HT1080 (cell line): Measurements from ENCODE around the genes EML6 and BCL11A.

RAMPAGE:
- cytosol, long total RNA = no peak
- long total RNA = no peak
- nucleus, long total RNA = no peak
These were observed 90.0 kb upstream of the EML6 start for GRCh38 chr2:54633361-54633944.

DNA sequence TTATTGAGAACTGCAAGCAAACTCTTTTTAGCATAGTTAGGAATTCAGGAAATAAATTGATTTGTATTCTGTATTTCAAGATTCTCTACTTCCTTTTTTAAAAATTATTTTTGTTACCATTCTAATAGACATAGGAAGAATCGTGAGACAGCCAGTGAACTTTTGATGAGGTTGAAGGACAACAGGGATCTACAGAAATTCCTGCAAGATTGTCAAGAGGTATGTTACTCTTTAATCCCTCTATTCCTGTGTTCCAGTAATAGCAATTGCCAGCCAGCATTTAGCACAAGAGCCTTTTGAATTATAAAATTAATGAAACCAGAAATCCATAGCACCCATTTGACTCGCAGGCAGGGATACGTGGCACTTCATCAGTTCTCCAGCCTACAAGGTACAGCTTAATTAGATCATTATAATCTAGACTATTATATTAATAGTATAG, 85.9 kb upstream of the EML6 start:
RAMPAGE:
- cytosol, long total RNA = no peak
- long total RNA = no peak
- nucleus, long total RNA = no peak

DNA sequence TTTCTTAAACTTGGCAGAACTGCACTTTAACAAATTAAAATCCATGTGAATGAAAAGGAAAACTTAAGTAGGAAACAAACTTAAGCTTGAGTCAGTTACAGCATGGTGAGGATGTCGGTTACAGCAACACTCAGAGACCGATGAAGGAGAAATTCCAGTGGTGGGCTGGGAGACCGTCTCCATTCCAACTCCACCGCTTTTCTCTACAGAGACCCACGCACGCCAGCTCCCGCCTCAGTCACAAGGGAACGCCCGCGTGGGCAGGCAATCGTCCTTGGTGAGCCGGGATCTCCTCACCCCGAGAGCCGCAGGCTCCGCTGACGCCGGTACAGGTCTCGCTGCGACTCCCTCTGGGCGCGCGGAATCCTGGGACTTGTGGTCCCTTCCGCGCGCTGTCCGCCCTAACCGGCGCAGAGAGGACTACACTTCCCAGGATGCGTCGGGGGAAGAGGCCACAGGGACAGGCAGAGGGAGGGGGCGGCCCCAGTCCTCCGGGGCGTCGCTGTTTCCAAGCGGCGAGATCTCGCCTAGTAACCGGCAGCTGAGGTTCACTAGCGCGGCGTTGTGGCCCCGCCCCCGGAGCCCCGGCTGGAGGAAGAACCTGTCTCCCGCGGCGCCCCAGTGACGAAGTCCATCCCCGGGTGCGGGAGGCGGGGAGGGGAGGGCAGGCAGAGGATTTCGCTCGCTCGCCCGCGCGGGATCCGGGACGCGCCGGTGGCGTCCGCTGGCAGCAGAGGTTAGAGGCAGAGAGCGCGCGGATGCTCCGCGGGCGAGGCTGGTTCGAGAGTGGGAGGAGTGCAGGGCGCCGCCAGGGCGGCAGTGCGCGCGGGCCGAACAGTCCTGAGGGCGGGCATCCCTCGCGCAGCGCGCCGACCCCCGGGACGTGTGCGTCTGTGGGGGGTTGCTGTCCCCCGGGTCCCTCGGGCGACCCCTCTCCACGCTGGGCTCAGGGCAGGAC, at the start of gene EML6:
EML6 (plus strand) TSS at position 621 of the 958 bp plus-strand sequence.
RAMPAGE:
- cytosol, long total RNA = no peak
- long total RNA = no peak
- nucleus, long total RNA = no peak

GRCh38 chr2:54971802-54972172, 78.5 kb downstream of the RTN4 start:
RAMPAGE:
- cytosol, long total RNA = no peak
- long total RNA = no peak
- nucleus, long total RNA = no peak

GRCh38 chr2:54982403-54982858, 67.8 kb downstream of the RTN4 start:
RAMPAGE:
- cytosol, long total RNA = no peak
- long total RNA = no peak
- nucleus, long total RNA = no peak

RAMPAGE:
- cytosol, long total RNA = no peak
- long total RNA = no peak
- nucleus, long total RNA = no peak
These were observed 49.9 kb downstream of the RTN4 start for GRCh38 chr2:55000360-55000791.

GRCh38 chr2:55014920-55015455, 35.3 kb downstream of the RTN4 start:
RAMPAGE:
- cytosol, long total RNA = no peak
- long total RNA = no peak
- nucleus, long total RNA = no peak

RAMPAGE:
- cytosol, long total RNA = no peak
- long total RNA = no peak
- nucleus, long total RNA = no peak
These were observed 11.1 kb upstream of the MTIF2 start for GRCh38 chr2:55279997-55280642.

DNA sequence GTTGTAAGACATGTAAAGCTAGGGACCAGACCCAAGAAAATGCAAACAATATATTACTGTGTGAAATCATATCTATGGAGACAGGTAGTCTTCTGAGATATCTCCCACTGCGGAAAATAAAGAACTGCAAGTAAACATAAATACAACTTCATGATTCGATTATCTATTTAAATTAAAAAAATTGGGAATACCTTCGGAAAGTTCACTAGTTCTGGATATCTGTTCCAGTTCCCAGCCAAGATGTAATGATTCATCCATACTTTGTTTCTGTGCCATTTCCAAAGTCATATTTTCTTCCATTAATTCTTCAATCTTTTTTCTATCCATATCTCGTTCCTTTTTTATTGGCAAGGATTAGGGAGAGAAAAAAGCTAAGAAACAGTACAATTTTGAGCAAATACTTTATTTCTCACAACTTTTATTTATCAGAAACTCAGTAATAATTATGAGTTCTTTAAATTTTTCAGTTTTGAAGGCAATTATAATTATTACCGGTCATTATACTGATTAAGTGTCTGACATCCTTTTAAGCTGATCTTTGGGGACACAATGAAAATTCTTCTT, 74.5 kb upstream of the MTIF2 start:
RAMPAGE:
- cytosol, long total RNA = no peak
- long total RNA = no peak
- nucleus, long total RNA = no peak

DNA sequence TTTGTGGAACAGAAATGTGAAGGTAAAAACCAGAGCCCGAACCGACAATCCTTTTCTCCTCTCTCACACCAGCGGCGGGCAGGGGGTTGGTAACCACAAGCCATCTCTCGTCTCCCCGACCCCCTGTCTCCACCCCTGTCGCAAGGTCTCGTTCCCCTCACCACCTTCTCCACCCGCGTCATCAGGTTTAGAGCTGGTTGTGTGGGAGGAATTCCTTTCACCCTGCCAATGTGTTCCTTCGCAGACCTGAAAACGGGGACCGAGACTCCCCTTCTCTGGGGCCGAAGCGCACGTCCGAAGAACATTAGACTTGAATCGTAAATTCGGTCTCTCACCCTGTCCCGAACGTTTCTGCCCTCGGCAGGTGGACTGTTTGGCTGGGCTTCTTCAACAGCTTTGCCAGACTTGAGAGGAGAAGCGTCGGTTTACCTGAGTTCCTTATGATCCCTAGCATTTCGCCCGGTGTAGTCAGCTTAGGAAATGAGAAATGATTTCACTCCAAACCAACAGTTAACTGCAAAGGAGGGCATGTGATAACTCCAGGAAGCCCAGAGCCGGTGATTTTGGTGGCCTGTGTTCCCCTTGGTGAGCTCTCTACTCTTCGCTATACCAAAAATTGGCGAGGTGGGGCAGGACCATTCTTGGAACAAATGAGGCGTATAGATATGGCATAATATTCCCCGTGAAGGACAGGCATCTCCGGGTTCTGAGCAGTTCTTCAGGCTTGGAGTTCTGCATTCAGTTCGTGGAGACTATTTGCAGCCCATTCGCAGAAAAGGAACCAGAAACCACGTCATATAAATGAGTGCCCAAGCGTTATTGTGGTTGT, 591 bp downstream of the CFAP36 start:
RAMPAGE:
- cytosol, long total RNA = no peak
- long total RNA = no peak
- nucleus, long total RNA = no peak

DNA sequence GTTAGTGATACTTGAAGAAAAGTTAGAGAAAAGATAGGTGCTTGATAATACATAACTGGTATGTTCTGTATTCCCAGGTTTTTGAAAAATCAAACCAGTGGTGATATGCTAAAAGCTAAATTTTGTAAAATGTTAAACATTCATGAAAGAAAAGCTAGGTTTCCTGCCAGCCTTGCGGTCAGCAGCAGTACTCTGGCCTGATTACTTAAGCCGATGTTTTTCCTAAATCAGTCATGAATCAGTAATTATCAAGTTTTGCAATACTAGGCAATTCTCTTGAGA, 31.0 kb upstream of the EFEMP1 start:
RAMPAGE:
- cytosol, long total RNA = no peak
- long total RNA = no peak
- nucleus, long total RNA = no peak

DNA sequence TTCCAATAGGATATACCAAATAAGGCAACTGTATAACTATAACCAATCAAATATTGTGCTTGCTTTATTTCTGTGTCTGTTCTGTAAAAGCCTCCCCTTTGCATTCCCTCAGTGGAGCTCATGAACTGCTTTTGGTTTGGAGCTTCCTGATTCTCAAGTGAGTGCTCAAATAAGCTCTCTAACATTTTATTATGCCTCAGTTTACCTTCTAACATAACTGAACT, 137.7 kb upstream of the VRK2 start:
RAMPAGE:
- cytosol, long total RNA = no peak
- long total RNA = no peak
- nucleus, long total RNA = no peak

GRCh38 chr2:58039055-58039601, 7.5 kb upstream of the VRK2 start:
RAMPAGE:
- cytosol, long total RNA = no peak
- long total RNA = no peak
- nucleus, long total RNA = no peak

RAMPAGE:
- cytosol, long total RNA = no peak
- long total RNA = no peak
- nucleus, long total RNA = no peak
These were observed 219.6 kb upstream of the FANCL start for GRCh38 chr2:58460711-58461185.

GRCh38 chr2:58981073-58981492, 740.0 kb upstream of the FANCL start:
RAMPAGE:
- cytosol, long total RNA = no peak
- long total RNA = no peak
- nucleus, long total RNA = no peak

GRCh38 chr2:59885595-59885942, 667.9 kb downstream of the BCL11A start:
RAMPAGE:
- cytosol, long total RNA = no peak
- long total RNA = no peak
- nucleus, long total RNA = no peak

DNA sequence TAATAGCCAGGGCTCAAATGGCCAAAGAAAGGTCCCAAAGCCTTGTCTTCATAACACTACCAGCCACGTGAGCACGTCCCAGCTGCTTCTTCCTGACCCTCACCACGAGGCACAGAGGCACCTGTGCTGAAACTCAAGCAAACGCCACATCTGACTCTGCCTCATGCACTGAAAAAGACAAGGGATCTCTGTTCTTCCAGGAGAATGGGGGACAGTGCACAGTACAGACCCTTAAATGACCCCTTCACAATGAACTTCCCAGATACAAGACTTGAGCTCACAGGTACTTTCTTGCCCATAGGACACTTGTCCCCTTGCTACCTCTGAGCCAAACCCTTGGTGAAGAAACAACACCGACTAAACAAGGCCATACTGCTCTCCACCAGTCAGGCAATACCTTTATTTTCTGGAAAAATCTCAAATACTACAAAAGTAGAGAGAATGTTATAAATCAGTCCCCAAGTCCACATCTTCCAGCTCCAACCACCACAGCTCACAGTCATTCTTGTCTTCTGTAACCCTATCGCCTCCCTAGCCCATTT, 31.7 kb downstream of the BCL11A start:
RAMPAGE:
- cytosol, long total RNA = no peak
- long total RNA = no peak
- nucleus, long total RNA = no peak

GRCh38 chr2:60551627-60552247, 1.7 kb downstream of the BCL11A start:
RAMPAGE:
- cytosol, long total RNA = no peak
- long total RNA = no peak
- nucleus, long total RNA = no peak

DNA sequence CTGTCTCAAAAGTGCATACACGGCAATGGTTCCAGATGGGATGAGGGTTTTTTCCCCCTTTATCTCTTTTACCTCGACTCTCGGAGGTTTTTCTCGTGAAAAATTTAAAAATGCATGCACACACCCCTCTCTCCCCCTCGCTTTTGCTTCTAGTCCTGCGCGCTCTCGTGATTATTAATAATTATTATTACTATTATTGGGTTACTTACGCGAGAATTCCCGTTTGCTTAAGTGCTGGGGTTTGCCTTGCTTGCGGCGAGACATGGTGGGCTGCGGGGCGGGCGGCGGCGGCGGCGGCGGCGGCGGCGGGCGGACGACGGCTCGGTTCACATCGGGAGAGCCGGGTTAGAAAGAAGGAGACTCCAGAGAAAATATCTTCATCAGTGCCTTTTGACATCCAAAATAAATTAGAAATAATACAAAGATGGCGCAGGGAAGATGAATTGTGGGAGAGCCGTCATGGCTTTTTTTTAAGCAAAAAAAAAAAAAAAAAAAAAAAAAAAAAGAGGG, 392 bp downstream of the BCL11A start:
RAMPAGE:
- cytosol, long total RNA = no peak
- long total RNA = no peak
- nucleus, long total RNA = no peak

DNA sequence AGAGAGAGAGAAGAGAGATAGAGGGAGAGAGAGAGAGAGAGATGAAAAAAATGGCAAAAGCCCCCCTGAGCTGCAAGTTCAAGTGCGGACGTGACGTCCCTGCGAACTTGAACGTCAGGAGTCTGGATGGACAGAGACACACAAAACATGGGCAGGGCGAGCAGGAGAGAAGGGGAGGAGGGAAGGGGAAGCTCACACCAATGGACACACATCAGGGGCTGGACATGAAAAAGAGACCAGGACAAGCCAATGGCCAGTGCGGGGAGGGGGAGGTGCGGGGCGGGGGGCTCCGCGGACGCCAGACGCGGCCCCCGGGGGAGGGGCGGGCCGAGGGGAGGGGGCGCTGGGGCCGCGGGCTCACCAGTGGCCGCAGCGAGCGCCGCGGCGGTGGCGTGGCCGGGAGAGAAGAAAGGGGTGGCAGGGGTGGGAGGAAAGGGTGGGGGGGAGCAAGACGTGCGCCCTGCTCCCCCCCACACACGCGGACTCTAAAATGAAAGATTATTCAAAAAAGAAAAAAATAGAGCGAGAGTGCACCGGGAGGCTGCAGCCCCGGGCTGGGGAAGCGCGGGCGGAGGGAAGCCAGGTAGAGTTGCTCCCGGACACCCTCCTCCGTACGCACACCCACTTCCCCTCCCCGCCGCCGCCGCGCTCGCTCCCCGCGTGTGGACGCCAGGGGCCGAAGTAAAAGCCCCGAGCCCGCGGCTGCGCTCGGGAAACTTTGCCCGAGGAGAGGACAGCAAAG, at the start of gene BCL11A:
BCL11A (minus strand) TSS at position 138 of the 742 bp plus-strand sequence.
RAMPAGE:
- cytosol, long total RNA = no peak
- long total RNA = no peak
- nucleus, long total RNA = no peak